ENCODE data around the genes CDH23 and C10orf105.

DNA sequence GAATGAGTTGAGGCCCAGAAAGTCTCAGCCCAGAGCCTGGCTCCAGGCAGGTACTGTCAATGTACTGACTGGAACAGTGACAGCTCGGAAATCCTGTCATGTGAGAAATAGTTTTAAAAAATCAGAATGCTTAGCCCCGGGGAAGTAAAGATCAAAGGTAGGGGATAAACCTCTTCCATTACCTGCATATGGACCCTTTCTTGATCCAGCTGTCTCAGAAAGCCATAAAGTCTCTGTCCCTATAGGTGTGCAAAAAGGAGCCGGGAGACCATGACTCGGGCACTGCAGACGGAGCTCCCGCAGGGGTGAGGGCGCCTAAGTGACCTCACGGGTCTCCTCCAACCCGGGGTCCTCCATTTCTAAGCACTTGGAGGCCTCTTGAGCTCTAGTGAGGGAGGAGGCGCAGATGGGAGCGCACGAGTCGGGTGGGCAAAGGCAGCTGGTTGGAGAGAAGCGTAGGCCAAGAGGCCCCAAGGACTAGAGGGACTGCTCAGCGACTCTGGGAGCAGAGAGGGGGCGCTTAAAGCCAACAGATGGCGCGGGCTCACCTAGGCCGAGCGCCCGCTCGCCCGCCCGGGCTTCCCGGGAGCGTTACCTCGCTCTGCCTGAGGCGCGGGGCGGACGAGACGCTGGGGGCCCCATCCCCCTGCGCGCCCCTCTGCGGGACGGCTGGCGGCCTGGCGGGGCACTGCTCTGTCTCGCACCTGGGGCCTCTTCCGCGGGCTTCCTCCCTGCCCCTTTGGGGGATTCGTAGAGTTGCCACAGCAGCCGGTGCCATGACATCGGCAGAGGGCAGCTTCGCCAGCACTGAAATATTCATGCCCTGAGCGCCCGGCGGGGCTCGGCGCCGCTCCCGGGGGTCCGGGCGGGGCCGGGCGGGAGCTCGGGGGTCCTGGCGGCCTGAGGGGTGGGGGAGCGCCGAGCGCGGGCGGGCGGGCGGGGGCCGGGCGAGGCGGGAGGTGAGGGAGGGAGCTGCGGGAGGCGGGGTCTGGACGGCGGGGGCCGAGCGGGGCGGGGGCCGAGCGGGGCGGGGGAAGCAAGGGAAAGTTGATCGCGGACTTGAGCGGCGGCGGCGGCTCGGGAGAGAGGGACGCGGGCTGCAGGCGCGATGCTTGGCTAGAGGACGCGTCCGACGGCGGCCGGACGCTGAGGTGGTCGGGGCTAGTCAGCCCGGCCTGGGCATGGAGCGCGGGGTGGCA, at the start of gene CDH23:
CDH23 (plus strand) TSS at position 1,050 of the 1,199 bp plus-strand sequence.
- PRO-cap, result unidirectional peak, plus-strand start at position 1,062 of the sequence
- RAMPAGE, long total RNA, 3 experiments, result no peak in any of the 3 experiments

DNA sequence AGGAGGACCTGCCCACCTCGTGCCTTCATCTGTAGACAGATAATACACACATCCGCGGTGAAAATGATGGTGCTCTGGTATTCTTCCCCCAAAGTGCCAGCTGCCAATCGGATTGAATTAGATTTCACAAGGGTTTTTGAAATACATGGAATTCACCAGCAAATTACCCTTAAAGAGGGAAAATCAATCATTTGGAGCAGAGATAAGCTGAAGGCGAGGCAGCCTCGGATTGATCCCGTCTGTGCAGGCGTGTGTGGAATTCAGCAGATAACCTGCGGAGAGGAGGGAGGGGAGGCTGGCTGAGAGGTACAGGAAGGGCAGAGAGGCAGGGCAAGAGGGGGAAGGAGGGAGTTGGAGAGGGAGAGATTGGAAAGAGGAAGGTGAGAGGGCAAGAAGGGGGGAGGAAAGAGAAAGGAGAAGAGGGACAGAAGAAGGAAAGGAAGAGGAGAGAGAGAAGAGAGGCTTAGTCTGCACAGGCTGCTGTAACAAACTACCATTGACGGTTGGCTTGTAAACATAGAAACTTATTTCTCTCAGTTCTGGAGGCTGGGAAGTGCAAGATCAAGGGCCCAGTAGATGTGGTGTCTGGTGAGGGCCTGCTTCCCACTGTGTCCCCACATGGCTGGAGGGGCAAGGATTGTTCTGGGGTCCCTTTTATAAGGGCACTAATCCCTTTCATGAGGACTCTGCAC, 84.1 kb downstream of the C10orf105 start:
- PRO-cap, result no peak
- RAMPAGE, long total RNA, 3 experiments, result no peak in any of the 3 experiments

DNA sequence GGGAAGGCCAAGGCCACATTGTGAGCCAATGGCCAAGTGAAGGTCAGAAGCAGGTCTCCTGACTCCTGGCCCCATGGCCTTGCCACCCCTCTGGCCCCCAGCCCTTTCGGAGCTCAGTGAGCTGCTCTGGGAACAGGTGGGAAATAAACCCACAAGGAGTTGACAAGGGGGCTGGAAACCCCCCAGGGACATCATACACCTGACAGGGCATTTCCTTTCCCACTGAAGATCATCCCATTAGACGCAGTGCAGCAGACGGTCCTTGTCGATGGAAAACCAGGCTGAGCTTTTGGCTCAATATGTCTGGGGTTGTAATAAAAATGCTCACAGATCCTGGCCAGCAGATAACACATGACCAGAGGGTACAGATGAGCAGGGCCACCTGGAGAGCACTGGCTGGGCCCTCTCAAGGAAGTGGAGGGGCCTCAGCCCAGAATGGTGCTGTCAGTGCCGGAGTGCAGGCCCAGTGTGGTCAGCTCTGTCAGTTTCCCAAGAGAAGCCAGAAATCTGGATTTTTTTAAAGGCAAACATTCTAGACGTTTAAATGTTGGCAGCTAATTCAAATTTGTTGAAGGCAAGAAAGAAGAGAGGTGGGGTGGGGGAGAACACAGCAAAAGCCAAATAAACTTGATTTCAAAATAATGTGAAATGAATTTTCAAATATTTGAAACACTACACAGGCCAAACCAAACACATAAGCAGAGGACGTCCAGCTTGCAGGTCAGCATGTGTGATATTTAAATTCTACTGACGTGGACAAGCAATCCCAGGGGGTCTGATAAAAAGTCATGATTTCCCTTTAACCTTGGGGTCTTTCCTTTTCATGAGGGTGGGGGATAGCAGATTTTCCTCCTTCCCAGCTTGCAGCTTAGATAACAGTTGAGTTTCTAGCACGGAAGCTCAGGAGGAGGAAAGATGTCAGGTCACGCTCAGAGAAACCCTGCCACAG, 2.0 kb downstream of the C10orf105 start:
- PRO-cap, result no peak
- RAMPAGE, long total RNA, 3 experiments, result no peak in any of the 3 experiments

- PRO-cap, result no peak
- RAMPAGE, long total RNA, 3 experiments, result no peak in any of the 3 experiments
Observed at GRCh38 chr10:71719570-71720443, at the start of gene C10orf105. C10orf105 (minus strand) TSS chr10:71719778.

- PRO-cap, result no peak
- RAMPAGE, long total RNA, 3 experiments, result no peak in any of the 3 experiments
Observed at GRCh38 chr10:71751671-71752605, 21.4 kb downstream of the VSIR start.

DNA sequence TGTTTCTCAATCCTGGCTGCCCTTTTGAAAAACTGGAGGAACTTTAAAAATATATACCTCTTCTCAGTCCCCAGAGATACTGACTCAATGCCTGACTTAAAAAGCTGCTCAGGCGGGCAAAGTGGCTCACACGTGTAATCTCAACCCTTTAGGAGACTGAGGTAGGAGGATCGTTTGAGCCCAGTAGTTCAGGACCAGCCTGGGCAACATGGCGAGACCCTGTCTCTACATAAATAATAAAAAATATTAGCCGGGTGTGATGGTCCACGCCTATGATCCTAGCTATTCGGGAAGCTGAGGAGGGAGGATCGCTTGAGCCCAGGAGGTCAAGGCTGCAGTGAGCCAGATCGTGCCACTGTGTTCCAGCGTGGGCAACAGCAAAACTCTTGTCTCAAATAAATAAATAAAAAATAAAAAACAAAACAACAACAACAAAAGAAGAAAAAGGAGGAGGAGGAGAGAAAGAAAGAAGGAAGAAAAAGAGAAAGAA, 37.0 kb upstream of the PSAP start:
- PRO-cap, result no peak
- RAMPAGE, long total RNA, 3 experiments, result no peak in any of the 3 experiments

- PRO-cap, result bidirectional peak, plus-strand start at chr10:71889055, minus-strand start at chr10:71889139; unidirectional peak, minus-strand start at chr10:71889344
- RAMPAGE, long total RNA, 3 experiments, result no peak in any of the 3 experiments
Observed at GRCh38 chr10:71888578-71889447, 37.8 kb upstream of the PSAP start.

DNA sequence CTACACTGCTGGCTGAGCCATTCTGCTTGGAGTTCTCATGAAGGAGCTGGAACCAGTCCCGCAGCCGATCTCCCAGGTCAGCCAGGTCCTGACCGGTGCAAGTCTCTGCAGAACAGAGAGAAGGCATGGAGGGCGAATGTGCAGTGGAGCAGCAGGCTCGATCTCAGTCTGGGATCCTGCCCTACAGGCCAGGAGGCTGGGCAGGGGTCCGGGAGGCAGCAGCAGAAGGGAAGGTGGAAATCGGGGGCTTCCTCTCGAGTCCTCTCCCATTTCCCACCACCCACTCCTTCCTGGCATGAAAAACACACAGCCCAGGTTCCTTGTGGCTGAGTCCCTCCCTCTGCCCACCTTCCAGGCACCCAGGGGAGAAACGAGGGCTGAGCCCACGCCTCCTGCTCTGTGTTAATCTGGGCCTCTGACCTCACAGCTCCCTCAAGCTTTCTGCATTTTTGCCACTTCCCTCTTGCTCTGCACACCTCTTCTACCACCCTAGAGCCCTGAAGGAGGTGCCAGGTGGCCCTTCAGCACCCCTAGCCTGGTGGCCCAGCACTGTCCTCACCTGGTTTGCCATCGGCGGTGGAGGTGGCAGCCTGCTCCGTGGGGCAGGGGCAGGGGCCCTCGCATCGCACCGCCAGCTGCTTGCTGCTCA, 20.6 kb downstream of the SPOCK2 start:
- PRO-cap, result no peak
- RAMPAGE, long total RNA, 3 experiments, result no peak in any of the 3 experiments

- PRO-cap, result no peak
- RAMPAGE, long total RNA, 3 experiments, result no peak in any of the 3 experiments
Observed at GRCh38 chr10:72074686-72075149, 13.6 kb downstream of the SPOCK2 start.

DNA sequence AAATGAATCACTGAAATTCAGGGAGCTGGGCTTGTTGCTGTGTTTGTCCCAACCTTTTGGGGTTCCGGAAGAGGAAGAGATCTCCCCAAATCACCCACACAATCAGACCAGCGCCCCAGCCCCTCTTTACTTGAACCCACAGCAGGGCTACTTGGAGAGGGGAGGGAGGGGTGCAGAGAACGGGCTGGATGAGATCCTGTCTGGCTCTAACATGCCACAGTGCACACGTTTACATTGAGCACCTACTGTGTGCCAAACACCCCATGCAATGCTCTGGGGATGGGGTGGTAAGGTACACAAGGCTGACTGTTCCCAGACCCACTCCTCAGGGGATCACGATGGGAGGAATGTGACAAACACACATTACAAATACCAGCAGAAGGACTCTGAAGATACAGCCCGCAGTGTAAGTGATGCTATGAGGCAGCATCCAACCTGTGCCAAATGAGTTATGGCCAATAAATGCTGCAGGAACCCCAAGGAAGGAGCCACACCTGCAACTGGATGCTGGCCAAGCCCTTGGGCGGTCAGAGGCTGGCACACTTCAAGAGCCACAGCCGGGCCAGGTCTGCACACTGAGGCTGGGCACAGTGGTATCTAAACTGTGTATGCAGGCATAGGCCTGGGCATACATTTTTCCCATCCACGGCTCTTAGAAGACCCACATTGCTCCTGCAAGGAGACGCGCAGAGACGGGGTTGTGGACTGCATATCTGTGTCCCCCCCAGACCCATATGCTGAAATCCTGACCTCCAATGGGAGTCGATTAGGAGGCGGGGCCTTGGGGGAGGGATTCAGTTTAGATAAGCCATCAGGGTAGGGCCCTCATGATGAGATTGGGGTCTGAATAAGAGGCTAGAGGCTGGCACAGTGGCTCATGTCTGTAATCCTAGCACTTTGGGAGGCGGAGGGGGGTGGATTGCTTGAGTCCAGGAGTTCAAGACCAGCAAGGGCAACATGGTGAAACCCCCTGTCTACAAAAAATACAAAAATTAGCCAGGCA, 6.3 kb downstream of the SPOCK2 start:
- PRO-cap, result no peak
- RAMPAGE, long total RNA, 3 experiments, result no peak in any of the 3 experiments

- PRO-cap, result no peak
- RAMPAGE, long total RNA, 3 experiments, result start-site peak on the minus strand in 1 of 3 experiments, at chr10:72123851-72123875 at its widest, 5 reads per replicate
Observed at GRCh38 chr10:72123717-72124027, 35.3 kb upstream of the SPOCK2 start.

- PRO-cap, result no peak
- RAMPAGE, long total RNA, 3 experiments, result start-site peak on the minus strand in 1 of 3 experiments, at chr10:72196829-72196988 at its widest, 39 reads per replicate
Observed at GRCh38 chr10:72196748-72197137, 19.1 kb upstream of the ANAPC16 start.

- PRO-cap, result no peak
- RAMPAGE, long total RNA, 3 experiments, result no peak in any of the 3 experiments
Observed at GRCh38 chr10:72257091-72257443, 16.7 kb upstream of the DDIT4 start.

DNA sequence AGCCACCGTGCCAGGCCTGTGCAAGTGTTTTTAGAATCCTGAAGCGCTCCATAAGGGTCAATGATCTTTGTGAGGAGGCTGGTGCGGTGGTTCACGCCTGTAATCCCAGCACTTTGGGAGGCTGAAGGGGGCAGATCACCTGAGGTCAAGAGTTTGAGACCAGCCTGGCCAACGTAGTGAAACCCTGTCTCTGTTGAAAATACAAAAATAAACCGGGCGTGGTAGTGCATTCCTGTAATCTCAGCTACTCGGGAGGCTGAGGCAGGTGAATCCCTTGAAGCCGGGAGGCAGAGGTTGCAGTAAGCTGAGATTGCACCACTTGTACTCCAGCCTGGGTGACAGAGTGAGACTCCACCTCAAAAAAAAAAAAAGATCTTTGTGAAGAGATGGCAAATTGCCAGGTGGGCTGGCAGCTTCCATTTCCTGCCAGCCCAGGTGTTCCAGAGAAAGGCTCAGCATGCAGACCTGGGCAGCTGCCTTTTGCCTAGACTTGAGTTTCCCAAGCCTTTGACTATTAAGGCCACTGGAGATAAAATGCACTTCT, 10.2 kb upstream of the DDIT4 start:
- PRO-cap, result no peak
- RAMPAGE, long total RNA, 3 experiments, result no peak in any of the 3 experiments

DNA sequence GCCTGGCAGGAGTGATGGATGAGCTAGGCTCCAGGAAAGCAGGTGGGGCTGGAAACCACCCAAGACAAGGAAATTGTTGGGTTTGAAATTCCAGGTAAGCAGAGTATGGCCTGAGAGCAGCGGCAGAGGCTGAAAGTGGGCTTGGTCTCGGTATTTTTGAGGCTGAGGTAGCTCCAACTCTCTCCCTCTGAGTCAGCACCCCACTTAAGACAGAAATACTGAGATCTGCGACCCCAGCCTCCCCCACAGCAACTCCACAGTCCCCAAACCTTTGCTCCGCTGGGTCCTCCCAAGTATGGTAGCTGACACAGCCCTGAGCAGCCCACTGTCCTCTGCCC, 18.6 kb downstream of the DDIT4 start:
- PRO-cap, result no peak
- RAMPAGE, long total RNA, 3 experiments, result no peak in any of the 3 experiments

DNA sequence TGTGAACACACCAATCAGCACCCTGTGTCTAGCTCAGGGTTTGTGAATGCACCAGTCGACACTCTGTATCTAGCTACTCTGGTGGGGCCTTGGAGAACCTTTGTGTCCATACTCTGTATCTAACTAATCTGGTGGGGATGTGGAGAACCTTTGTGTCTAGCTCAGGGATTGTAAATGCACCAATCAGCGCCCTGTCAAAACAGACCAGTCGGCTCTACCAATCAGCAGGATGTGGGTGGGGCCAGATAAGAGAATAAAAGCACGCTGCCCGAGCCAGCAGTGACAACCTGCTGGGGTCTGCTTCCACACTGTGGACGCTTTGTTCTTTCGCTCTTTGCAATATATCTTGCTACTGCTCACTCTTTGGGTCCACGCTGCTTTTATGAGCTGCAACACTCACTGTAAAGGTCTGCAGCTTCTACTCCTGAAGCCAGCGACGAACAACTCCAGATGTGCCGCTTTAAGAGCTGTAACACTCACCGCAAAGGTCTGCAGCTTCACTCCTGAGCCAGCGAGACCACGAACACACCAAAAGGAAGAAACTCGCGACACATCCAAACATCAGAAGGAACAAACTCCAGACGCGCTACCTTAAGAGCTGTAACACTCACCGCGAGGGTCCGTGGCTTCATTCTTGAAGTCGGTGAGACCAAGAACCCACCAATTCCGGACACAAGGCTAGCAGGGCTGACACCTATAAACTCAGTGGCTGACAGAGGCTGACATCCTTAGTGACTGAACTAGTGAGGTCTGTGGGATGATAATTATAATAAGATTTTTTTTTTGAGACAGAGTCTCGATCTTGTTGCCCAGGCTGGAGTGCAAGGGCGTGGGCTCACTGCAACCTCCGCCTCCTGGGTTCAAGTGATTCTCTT, 28.0 kb downstream of the DNAJB12 start:
- PRO-cap, result unidirectional peak, plus-strand start at position 282 of the sequence
- RAMPAGE, long total RNA, 3 experiments, result no peak in any of the 3 experiments

DNA sequence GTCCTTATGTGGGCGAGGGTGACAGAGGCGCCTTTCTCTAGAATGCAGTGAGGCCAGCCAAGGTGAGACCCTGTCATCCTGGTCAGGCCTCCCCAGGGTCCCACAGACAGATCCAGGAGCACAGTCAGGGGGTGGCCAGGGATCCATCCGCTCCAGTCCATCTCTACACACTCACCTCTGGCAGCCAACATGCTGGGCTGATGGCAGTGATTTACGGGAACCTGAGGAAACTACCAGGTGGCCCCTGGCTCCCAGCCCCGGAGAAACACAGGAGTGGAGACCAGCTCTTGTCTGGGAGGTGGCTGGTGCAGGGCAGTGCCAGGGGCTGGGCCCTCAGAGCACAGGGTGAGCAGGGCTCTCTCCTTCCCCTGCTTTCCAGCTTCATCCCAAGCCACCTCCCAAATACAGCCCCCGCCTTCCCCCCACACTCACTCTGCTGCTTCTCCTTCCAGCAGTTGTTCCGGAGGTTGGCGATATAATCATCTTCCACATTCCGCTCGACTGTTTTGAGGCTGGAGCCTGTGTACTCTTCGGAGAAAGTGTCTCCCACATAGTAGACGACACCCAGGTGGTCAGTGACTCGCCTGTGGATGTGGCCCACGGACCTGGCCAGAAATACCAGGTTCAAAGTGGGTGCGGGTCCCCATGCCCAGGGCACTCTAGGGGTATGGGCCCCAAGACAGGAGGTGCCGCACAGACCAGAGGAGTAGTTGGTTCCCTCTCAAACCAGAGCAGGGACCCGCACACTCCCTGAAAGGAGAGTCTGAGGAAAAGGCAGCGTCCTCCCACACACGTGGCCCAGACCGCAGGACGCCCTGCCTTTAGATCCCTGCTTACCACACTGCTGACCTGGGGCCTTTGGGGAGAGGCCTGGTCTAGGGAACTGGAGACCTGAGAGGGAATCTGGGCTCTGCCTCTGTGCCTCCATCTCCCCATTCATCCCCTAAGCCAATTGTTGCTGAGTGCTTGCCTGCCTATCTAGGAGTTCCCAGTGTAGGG, 18.3 kb downstream of the DNAJB12 start:
- PRO-cap, result no peak
- RAMPAGE, long total RNA, 3 experiments, result no peak in any of the 3 experiments

DNA sequence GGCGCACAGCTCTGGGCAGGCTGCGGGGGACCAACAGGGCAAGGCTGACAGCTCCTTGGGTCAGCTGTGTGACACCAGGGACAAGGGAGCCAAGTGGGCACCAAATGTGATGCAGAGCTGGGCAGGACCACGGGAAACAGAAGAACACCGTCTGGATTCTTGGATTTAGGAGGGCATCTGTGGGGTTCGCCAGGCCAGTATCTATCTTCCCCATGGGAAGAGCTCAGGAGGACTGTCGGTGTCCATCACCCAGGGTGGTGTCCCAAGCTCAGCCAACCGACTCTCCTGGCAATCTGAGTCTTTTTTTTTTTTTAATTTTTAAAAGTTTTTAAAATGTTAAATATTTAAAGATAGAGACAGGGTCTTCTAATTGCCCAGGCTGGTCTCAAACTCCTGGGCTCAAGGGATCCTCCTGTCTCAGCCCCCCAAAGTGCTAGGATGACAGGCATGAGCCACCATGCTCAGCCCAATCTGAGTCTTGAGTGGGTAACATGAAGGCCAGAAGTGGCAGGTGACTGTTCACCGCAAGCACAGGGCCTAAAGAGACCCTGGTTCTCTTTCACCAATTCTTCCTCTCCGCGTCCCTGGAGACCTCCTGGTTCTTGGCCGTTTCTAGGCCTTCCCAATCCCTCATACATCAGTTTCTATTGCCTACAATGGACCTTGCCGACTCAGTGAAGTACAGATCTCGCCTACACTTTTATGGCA, 11.0 kb downstream of the DNAJB12 start:
- PRO-cap, result no peak
- RAMPAGE, long total RNA, 3 experiments, result no peak in any of the 3 experiments

DNA sequence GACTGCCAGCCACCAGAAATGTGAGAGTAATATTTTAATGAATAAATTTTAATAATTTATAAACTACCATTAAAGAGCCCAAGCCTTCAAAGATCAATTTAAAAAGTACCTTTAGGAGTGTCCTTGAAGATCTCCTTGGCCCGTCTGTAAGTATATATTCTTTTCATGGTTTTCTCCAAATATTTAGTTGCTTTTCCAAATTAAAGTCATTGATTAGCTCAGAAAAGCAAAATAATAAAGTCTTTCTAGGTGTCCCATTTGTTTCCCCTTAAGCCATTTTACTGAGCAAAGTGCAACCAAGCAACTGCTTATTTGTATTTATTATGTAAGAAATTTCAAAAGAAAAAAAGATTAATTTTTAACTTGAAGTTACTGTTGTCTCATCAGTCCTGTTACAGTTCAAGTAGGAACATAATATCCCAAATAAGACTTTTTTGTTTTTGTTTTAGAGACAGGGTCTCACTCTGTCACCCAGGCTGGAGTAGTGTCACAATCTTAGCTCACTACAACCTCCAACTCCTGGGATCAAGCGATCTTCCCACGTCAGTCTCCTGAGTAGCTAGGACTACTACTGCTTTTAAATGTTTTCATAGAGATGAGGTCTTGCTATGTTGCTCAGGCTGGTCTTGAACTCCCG, 102.1 kb downstream of the MICU1 start:
- PRO-cap, result no peak
- RAMPAGE, long total RNA, 3 experiments, result no peak in any of the 3 experiments

DNA sequence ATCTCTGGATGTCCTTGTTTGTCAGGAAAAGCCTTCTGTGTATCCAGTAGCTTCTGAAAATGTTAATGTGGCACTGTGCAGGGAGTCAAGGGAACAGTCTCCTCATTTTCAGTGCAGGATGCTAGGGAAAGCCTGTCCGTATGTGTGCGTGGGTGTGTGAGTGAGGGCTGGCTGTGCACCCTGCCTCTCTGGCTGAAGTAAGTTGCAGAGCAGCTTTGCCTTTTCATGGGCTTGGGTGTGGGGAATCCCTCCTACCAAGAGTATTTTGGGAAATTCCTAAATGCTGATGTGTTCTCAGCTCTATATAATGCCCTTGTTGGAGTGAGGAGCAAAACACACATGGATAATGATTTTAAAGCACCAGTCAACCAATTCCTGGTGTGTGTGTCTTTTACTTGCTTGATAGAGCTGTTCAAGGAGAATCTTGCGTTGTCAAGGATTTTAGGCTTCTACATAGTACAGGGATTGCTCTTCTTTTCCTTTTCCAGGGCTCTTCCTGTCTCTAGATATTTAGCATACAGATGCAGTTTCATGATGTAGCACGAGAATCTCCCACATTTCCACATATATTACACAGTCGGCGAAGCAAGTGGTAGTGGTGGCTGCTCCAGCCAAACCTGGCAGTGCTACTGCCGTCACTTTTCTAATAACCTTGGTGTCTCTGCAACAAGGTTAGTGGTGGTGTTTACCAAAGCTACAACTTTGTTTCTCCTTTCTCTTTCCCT, 92.8 kb downstream of the MCU start:
- PRO-cap, result unidirectional peak, minus-strand start at position 194 of the sequence
- RAMPAGE, long total RNA, 3 experiments, result no peak in any of the 3 experiments